SP-49 (cell line): ENCODE measurements around a stretch of chr5.

GRCh38 chr5:98888843-98889683, 39.7 kb downstream of the CHD1 start:
- PRO-cap, result no peak

DNA sequence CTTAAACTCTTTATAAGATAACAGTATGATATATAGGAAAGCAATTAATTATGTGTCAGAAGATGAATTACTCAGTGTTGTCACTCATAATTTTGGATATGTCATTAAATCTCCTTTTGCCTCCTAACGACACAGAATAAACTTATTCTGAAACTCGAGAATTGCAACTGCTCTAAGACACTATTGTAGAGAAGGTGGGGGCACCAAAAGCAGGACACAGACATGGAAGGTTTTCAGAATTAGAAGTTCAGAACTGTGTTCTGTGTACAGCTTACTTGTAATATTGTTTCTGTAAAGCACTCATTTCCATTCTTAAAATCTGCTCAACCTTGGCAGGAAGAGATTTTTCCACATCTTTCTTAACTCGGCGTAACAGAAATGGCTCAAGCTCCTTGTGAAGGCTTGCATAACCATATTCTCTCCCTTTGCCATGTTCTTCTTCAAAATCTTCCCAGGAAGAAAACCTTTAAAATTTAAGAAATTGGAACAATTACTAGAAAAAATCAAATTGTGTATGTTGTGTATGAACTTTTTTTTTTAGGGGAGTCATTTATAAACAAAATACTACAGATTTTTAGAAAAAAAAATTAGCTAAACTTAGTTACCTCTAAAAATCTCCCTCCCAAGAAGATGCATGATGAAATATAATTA, 36.4 kb downstream of the CHD1 start:
- PRO-cap, result no peak

DNA sequence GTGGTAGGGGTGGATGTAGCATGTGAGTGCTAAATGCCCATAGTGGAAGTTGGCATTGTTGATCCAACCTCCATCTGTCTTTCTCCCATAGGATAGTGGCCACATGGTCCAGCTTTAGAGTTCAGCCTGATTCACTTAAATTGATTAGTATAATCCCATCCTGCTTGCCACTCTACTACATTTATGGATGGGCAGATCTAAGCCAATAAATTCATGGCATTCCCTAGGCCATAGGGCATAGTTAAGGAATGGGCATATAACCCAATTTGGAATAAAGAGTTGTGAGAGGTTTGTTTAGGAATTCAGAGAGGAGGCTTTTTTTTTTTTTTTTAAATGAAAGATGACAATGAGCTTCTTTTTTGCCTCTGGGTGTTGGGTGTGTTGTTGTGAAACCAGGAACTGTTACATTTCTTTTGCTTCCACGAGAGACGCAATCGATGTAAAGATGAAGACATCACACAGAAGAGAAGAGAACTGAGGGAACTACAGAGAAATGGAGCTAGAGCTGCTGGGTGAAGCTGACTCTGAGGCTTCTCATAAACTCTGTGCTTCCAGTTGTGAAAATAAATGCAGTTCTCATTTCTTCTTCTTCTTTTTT, 12.5 kb upstream of the CHD1 start:
- PRO-cap, result no peak

DNA sequence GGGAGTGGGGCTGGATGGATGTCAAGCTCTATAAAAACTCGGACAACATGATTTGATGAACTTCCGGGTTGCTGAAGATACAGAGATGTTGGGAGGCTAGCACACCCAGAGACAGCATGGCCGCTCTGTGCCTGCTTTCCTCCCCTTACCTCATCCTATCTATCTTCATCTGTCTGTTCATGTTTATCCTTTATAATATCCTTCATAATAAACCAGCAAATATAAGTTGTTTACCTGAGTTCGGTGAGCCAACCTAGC, 18.7 kb upstream of the CHD1 start:
- PRO-cap, result no peak

DNA sequence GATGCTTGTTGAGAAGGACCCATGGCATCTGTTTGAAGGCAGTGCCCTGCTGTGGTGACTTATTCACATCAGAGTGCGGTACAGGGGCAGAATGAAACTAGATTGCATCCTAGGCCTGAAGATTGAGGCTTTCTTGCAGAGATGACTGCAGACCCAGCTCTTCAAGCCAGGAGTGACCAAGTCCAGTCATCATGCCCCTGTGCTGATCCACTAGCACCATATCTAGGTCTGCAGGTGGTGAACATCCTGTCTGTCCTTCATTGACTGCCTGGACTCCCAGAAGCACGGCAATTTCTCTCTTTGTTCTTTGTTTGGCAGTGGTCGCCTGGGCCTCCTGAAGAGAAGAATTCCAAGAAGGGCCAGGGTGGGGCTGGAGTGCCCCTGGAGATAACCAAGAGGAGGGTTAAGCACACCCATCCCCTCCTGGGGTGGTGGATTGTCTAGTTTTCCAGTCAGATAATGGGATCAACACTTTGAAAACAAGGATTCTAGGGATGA, 25.8 kb upstream of the CHD1 start:
- PRO-cap, result no peak

DNA sequence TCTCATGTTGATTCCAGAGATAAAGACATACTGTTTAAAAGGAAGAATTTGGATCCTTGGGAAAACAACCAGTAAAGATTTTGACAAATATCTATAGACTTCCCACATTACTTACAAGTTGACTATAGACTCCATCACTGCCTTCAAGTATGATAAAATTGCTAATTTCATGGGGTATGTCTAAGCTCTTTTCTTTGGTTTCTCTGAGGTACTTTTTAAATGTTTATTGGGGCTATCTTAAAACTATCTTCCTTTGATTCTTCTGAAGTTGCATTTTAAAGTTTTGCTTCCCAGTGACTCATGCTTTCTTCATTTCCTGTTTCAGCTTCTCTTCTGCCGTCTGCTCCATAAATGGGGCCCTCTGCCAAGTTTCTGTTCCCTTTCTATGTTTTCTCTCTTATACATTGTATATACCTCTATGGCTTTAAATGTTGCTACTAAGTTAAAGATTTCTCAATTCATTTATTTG, 125.5 kb downstream of the ST8SIA4 start:
- PRO-cap, result no peak

DNA sequence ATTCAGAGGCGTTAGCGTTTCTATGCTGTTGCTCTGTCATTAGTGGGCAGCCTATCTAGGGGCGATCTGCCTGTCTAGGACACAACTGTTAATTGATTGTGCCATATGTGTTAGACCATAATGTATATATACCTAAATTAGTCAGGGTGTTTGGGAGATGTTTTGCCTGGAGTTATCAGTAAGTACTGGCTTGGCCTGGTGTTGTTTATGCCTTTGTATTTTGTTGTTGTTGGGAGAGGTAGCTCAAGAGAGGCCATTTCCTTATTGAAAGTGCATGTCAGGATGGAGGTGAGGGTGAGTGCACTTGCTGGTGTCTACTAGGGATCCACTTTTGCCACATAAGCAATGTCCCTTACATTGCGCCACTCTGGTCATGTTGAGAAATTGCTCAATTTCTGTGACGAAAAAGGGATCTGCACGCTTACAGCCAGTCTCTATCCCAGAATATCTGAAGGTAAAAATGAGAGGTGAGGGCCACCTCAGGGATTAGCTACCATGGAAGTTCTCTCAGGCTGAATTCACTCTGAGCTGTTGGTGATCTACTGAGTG, 123.2 kb downstream of the ST8SIA4 start:
- PRO-cap, result no peak

DNA sequence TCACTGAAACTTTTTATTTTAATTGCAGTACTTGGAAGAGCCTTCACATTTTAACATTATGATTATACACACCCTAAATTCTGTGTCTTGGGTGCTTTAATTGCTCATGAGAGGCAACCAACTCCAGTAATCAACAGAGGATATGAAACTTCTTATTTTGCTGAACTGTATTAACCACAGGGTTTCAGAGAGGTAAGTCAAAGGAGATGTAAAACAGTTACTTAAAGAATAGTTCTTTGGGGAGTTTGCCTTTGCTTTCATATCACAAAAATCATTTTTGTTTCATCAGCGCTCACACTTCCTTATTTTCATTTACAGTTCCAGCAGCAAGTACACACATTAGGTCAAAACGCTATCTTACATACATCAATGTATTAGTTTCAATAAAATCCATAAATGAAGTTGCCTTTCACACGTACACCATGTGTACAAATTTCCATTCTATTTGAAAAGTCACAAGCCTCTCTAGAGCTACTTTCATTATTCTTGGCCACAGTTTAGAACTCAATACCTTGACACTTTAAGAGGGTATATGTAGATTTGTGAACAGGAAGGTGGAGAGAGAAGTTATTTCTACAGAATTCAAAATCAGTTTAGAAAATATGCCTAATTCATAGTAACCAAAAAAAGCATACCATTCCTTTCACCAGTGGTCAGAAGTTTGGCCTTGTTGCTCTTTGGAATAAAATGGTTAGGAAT, 50.0 kb downstream of the ST8SIA4 start:
- PRO-cap, result unidirectional peak, plus-strand start at position 311 of the sequence

DNA sequence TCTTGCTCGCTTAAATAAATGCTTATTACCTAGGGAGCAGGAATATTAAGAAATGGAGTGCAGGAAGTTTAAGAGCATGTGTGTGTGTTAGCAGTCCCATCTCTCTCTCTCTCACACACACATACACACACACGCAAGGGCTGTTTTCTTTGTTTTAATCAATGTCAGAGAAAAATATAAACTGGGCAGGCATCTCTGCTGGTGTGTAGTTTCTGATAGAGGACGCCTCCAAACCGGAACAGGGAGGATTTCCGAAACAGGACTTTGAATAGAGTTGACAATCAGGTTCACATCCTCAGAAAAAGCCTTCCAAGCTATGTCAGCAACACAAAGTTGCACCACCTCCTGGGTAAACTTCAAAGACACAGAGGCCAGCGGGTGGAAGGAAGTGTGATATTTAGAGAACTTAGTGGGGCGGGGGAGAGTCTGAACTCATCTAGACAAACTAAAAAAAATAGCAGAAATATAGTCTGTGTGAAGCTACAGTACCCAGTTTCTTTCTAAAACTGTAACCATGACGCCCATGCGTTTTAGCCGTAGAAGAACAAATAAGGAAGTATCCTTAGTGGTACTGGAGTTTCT, 1.2 kb downstream of the ST8SIA4 start:
- PRO-cap, result no peak

- PRO-cap, result no peak
Measured at GRCh38 chr5:100902329-100903012, 611 bp downstream of the ST8SIA4 start.

GRCh38 chr5:100904015-100905017, 1.2 kb upstream of the ST8SIA4 start:
- PRO-cap, result bidirectional peak, plus-strand start at chr5:100904430, minus-strand start at chr5:100904286

- PRO-cap, result no peak
Measured at GRCh38 chr5:100905314-100905972, 2.4 kb upstream of the ST8SIA4 start.

- PRO-cap, result no peak
Measured at GRCh38 chr5:102755741-102755897, 514 bp downstream of the PAM start.

GRCh38 chr5:103009627-103009951, 110.3 kb downstream of the GIN1 start:
- PRO-cap, result no peak

DNA sequence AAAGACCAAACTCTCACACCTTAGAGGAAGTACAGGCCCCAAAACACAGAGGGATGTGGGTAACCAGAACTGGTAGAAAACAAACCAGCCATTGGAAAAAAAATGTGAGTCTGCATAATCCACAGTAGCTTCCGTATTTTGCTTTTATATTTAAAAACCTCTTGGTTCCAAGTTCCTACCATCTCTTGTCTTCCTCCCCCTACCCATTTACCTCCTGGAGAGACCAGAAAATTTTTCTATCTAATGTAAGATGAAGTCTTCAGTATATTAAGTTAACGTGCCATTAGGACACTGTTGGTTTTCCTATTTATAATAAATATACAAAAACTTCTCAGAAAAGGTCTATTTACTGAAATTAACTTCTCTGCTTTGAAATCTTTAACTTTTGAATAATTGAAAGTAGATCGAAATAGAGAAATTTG, 8.3 kb downstream of the GIN1 start:
- PRO-cap, result no peak

- PRO-cap, result no peak
Measured at GRCh38 chr5:103120439-103120666, 252 bp downstream of the PPIP5K2 start.

- PRO-cap, result unidirectional peak, minus-strand start at chr5:103120812; unidirectional peak, minus-strand start at chr5:103120919
Measured at GRCh38 chr5:103120667-103121457, 761 bp downstream of the PPIP5K2 start.

GRCh38 chr5:103263106-103263505, 4.5 kb downstream of the MACIR start:
- PRO-cap, result no peak

GRCh38 chr5:107476748-107477276, 193.9 kb downstream of the EFNA5 start:
- PRO-cap, result no peak

- PRO-cap, result no peak
Measured at GRCh38 chr5:107501552-107502945, 168.7 kb downstream of the EFNA5 start.